HTERT-HM (cell line): ENCODE measurements around the gene NPAS3.

DNA sequence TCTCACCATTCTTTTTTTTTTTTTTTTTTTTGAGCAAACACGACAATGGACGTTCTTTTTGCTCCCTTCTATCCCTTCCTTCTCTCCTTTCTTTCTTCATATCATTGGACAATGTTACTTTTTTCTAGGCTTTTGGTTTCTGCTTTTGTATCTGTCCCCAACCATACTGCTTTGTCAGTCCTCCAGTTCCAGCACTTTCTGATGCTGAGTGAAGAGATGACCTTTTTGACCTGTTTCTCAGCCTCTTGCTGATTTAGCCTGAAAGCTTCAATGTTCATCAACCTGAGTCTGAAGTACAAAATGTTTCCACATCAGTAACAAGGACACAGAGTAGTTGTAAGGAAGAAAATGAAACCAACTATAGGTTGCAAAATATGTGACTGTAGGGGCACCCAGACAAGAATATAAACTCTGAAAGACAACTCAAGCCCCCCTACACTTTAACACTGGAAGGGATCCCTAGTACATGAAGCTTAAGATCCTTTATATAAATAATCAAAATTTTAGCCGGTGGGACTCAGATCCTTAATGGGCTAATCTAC lies 25.2 kb upstream of the AKAP6 start:
- RRBS = no CpG with 5 or more reads among the region's 3 CpGs

GRCh38 chr14:32432532-32433250 lies 103.6 kb downstream of the AKAP6 start:
- RRBS = no CpG with 5 or more reads among the region's 9 CpGs

- RRBS = 3% methylated on average over 5 of the region's 11 CpGs
Measured at GRCh38 chr14:32509439-32510477, 180.7 kb downstream of the AKAP6 start.

GRCh38 chr14:32938638-32939139 lies at the start of gene NPAS3:
Gene NPAS3, plus strand, starts transcription at chr14:32938879.
- RRBS = under 1% methylated on average over 52 of the region's 82 CpGs

GRCh38 chr14:34035172-34035608 lies 84.3 kb upstream of the EGLN3 start:
- RRBS = no CpG with 5 or more reads among the region's 5 CpGs

DNA sequence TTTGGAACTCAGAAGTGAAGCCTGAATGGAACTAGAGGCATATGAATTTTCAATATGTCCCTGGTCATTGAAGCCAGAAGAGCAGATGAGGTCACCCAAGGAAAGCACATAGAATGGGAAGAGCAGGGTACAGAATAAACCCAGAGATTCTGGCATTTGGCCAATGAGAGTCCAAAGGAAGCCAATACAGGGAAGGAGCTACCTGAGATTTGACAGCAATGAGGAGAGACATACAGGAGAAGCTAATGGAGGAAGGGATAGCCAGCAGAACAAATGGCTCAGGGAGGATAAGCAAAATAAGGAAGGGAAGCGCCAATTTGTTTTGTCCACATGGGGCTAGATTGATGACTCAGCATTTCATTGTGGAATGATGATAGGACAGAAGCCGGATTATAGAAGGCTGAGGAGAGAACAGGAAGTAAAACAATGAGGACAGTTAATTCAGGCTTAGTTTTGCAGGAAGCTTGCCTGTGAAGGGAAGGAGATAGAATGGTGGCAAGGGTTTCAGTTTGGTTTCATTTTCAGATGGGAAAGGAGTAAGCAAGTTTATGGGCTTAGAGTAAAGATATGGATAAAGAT lies 3.1 kb upstream of the SPTSSA start:
- RRBS = no CpG with 5 or more reads among the region's 2 CpGs

DNA sequence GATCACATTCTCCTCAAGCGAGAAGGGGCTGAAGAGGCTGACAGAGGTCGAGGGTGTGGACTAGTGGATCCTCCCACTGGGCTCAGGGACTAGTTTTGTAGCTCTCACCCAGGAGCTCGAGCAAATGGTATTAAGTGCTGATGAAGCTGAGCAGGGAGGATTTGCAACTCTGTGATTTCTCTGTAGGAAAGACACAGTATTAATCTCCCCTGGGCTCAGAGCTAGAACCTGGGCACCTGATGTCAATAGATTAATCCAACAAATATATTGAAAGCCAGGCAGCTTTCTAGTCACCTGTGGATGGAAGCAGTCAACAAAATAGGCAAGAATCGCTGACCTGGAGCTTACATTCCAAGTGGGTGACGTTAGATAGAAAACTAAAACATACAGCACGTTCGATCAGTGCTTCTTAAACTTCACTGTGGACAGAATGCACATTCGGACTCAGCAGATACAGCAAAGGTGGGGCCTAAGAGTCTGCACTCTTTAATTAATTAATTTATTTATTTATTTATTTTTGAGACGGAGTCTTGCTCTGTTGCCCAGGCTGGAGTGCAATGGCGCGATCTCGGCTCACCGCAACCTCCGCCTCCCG lies 15.3 kb upstream of the EAPP start:
- RRBS = no CpG with 5 or more reads among the region's 15 CpGs

DNA sequence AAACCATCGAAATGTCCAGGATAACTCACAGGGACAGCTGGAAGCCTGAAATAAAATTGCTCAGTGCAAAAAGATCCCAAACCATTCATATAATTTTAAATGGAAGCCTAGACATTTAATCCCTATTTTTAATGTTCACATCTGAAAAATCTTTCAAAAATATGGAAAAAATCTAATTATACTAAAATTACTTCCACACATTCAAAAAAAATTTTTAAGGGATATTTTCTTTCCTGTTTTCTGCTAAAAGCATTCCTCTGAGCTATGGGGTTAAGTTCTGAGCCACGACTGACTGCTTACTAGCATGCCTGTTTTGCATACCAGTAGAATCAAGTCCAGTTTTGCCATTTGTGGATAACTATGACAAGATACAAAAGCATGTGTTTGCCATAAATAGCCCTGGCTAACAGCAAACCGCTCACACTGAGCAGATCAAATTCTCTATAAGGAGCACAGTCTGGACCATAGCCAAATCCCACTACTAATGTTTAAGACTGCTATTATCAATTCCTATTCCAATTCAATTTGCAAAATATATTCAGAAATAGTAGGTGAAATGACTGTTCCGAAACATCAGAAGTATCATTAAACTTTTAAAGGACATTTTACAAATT lies 3.3 kb downstream of the CFL2 start:
- RRBS = no CpG with 5 or more reads among the region's 4 CpGs

DNA sequence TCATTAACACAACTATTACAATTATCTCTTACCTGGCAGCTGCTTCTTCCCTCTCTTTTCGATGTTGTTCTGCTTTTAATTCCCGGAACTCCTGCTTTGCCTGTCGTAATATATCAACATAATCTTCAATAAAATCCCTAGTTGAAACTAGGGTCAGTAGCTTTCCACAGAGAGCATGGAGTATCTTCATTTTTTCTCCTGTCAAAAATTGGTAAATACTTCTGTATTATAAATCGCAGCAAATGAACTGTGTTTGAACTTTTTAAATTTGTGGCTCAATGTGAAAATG lies 69.3 kb upstream of the CFL2 start:
- RRBS = no CpG with 5 or more reads among the region's 4 CpGs

- RRBS = no CpG with 5 or more reads among the region's 2 CpGs
Measured at GRCh38 chr14:34931111-34931715, 51.6 kb upstream of the SRP54 start.

DNA sequence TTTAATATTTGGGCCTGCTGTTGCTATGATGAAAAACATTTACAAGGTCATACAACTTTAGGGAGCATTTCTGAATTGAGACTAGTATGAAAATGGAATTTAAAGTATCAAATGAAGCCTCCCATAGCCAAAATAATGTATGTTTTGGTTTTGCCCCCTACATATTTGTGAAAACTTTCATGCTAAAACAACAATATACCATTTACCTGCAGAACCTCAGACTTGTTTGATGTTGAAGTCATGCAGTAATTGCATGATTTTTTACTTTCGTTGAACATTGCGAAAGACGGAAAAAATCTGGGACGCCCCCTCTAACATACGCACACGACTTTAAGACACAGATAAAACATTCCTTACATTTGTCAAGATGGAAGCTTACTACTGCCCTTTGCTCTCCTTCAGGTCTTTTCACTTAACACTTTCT lies 635 bp upstream of the FAM177A1 start:
- RRBS = no CpG with 5 or more reads among the region's 6 CpGs

DNA sequence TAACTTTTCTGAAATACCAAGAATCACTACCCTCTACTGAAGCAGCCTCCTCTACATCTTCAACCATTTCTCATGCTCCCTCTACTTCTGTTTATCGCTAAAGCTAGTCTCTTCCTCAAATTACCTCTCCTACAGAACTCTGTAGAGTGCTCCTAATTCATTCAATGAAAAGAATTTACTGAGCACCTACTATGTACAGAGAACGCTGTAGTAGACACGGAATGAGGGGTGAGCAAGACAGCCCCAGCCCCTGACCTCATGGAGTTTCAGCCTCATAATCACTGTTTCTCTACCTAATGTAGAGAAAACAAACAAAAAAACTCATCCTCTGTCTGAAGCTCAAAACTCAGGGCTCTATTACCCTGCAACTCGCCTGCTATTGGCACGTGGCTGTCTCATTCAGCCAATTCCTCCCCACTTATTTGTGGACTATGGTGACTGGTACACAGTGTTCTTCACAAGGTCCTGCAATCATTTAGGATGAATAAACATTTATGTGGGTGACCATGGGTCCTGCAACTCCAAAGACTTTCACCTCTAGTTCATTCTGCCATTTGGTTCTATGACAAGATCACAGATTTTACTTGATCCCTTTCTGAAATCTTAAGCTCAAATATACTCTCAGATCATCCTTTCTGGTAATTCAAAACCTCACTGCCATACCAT lies 4.8 kb downstream of the PPP2R3C start:
- RRBS = no CpG with 5 or more reads among the region's 5 CpGs

GRCh38 chr14:35285189-35285833 lies 6.9 kb upstream of the PSMA6 start:
- RRBS = no CpG with 5 or more reads among the region's 3 CpGs

GRCh38 chr14:35292549-35293304 lies 545 bp downstream of the PSMA6 start:
- RRBS = no CpG with 5 or more reads among the region's 22 CpGs

DNA sequence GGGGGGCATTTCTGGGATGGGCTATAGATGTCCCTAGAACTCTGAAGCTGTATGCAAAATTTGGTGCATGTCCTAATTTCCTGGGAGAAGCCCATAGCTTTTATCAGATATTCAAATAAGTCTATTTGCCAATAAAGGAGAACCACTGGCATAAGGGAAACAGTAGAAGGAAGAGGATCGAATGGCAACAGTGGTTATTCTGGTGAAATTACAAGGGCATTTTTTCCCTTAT lies 34.2 kb downstream of the PSMA6 start:
- RRBS = no CpG with 5 or more reads among the region's 1 CpG

DNA sequence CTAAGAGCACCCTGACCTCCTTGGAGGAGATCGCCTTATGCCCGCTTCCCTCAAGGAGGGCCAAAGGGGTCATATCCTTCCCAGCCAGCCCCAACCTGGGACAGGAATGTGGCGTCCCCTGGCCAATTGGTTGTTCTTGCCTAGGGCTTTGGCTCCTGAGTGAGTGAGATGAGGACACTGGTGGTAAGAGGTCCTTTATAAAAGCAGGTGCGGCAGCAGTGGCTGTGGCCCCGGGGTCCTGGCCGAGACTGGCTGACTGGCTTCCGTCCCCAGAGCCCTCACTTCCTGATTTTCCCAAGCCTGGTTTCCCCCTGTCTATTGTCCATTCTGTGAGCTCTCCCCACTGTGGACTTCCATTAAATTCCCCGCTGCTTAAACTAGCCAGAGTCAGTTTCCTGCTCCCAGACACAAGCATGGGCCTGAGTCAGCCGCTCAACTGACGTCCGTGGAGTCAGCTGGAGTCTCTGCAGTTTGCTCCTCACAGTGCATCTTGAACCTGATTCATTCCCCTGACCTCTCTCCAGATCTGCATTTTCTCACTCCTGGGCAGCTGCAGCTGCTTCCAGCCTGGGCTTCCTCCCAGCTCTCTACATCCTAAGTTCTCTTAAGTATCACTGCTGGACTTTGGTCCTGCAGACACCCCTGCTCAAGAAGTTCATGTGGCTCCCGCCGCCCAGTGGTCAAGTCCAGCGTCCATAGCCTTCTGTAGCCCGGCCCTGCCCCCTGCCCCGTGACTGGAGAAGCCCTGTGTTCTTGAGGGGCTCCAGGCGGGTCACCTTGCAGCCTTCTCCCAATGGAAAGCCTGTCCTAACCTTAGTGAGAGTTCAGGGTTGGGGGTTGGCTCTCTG lies 20.2 kb downstream of the NFKBIA start:
- RRBS = no CpG with 5 or more reads among the region's 17 CpGs

DNA sequence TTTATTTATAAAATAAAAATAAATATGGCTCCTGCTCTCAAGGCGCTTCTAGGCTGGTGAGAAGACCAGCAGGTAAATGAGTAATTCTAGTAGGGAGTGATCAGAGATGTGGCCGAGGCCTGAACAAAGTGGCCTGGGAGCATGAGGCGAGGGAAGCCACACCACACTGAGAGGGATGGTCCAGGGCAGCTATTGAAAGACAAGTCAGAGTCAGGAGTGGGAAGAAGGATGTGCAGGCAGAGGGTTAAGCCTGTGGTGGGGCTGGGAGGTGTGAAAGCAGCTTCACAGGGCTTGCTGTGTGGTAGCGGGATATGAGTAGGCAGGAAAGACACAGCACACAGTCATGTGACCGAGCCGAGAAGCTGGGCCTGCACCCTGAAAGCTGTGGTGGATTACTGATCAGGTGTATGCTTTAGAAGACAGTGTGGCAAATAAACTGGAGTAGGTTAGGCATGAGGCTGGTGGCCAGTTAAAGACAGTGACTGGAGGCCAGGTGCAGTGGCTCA lies 12.2 kb upstream of the NFKBIA start:
- RRBS = no CpG with 5 or more reads among the region's 6 CpGs

DNA sequence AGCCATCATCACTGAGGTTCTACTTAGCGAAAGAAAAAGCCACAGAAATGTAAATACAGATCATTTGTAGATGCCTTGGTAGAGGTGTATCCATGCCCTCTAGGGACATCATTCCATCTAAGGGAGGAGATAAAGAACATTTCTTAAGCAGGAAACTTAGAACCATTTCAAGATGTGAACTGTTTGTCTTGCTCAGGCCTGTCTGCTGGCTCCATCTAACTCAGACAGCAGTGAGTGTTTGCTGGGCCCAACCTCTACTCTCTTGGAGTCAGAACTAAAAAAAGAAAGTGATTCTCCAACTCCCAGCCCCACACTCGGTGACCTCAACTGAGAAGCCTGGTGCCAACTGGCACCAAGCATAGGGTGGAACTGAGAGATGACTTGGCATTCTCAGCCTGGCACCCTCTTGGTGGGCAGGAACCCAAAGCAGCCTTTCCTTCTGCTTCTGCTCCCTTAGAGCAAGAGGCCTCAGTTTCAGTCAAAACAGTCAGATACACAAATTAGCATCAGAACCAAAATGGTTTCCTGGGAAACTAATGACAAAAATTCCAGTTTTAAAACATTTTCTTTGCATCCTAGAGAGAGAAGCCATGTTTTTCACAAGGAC lies 63.6 kb upstream of the MBIP start:
- RRBS = no CpG with 5 or more reads among the region's 2 CpGs